ENCODE results near the genes COL17A1 and XPNPEP1.

GRCh38 chr10:104056900-104057401, 28.7 kb downstream of the COL17A1 start:
- RRBS = no CpG with 5 or more reads among the region's 10 CpGs

- RRBS = no CpG with 5 or more reads among the region's 3 CpGs
Measured at GRCh38 chr10:104085476-104086330, at the start of gene COL17A1. COL17A1 (minus strand) TSS chr10:104085880.

DNA sequence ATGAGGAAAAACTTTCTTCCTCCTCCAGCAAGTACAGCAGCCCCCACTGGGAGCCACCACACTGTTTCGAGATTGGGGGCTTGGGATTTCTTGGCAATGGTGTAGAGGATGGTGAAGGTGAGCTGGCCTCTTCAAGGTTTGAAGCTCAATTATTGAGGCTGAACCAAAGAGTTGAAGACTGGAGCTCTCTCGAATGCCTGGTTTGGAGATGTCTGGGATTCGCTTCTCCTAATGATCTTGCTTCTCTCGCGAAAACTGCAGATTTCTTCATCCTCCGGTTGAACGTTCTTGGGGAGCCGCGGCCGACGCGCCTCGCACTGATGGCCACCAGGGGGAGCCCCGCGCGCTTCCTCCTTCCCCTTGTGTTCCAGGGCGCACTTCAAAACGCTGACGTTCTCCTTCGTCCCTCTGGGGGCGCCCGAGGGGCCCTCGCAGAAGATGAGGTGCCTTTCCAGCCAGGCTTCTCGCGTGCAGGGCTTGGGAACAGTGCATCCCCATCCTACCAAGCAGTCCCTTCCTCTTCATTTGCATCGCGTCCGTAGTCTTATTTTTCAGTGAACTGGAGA, 22.3 kb downstream of the GSTO2 start:
- RRBS = no CpG with 5 or more reads among the region's 28 CpGs

DNA sequence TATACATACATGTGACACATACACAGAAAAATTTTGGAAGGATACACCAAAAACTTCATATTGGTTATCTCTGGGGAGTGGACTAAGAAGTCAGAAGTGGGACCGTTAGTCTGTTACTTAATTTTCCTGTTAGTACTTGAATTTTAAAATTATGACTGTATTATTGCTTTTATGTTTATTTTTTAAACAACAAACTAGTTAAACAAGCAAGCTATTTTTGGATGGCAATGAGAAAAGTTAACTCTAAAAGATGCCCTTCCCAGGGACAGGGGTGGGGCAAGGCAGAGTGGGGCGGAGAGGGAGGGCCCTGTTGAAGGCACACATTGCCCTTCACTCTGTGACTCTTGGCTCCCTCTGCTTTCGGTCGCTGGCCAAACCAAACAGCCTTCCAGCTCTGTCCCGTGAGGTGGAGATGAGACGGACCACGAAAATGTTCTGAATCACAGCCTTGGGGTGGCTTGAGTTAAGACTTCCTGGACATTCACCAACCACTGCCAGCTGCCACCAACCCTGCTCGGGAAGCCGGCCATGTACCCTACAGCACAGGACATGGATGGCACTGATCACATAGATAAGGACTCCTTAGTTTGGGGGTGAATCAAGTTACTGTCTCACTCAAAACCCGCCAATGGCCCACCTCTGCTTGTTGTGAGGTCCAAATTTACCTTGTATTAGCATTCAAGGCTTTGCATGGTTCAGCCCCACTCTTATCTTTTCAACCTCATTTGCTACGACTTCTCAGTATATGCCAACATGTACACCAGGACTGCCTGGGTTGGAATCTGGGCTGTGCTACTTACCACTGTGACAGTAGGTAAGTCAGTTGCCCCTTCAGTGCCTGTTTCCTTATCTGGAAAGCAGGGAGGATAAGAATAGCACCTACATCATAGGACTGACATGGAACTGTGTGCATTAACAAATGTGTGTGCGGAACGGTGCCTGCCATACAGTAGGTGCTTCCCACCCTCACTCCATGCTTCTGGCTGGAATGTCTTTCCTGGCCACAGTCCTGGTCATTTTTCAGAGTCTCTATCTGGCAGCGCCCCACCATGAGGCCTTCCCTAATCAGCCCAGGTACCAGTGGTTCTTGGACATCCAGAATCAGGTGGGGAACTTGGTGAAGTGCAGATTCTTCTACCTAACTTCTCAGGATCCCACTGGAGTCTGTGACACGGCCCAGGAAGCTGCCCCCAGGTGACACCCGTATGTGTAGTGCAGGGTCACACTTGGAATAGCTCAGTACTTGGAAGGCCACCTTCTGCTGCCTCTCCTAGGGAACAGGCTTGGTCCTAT, 28.1 kb downstream of the ITPRIP start:
- RRBS = no CpG with 5 or more reads among the region's 16 CpGs

DNA sequence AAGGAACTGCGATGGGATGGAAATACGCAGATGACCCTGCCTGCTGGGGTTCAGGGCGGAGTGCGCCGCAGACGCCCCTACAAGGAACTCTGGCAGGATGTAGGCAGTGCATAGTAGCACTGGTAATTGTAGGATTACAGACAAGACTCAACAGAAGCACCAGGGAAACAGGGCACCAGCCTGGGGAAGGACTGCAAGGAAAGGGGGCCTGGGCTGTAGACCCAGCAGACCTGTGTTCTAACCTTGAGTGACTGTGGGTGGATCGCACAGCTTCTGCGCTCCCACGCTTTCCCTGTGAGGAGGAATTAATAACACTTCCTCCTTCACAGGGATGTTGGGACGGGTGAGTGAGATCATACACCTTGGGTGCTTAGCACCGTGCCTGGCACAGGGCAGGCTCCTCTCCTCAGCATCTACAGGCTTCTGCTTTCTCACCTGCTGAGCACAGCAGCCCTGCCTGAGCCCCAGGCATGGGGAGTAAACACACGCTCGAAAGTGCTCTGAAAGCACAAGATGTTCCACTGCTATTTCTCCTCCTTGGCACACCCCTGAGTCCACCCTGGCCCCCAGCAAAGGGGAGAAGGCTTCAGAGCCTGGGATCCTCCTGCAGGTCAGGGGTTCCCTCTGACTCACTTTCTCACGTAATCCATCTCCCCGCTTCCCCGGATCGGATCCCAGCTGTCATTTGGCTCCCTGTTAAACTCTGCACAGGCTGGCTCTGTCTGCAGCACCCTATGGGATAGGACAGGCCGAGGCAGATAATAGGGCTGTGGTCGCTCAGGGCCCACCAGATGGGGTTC, 19.2 kb downstream of the ITPRIP start:
- RRBS = no CpG with 5 or more reads among the region's 19 CpGs

DNA sequence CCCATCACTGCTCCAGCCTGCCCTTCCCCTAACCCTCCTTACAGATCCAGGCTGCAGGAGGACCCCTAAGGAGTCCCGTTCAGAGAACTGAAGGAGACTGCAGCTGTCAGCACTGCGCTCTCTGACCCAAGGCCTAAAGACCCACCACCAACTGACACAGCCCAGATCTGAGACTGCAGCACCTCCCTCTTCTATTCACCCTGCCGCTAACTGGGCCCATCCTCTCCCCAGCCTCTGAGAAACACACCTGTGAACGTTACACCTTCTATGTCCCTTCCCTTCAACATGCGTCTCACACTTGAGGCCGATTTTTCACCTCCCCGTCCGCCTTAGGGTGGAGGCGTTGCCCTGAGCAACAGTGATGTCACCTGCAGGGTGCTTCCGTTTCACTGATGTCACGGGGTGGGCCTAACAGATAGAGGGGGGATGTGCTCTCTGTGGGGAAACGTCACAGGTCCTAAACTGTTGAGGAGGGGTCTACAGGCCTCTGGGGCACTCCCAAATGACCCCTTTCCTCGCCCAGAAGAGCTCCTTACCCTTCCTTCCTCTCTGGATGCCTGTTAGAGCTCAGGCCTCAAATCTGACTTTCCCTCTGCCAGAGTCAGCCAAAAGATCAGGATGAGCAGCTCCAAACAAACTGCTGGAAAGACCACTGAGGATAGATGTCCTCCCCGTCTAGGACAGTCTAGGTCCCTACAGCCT, 5.0 kb downstream of the ITPRIP start:
- RRBS = no CpG with 5 or more reads among the region's 14 CpGs

DNA sequence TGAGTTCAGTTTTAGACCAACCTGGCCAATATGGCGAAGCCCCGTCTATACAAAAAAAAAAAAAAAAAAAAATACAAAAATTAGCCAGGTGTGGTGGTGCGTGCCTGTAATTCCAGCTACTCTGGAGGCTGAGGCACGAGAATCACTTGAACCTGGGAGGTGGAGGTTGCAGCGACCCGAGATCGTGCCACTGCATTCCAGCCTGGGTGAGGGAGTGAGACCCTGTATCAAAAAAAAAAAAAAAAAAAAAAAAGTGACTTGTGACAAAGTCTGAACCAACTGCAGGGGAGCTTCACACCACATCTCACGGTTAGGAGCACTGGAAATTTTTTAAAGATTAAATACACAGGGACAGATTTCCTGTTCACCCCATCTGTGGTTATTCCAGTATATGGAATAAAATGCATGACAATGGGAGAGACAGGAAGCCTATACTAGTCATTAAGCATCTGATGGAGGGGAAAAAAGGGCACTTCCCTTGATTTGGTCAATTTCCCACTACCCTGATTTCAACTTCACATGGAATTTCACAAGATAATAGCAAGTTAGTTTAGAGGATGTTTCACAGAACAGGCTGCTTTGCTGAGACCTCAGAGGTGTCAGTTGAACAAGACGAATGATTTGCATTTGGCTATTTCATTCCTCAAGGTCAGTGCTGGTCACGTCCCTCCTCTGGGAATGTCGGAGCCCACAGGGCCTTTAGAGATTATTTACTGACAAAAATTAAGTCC, 4.5 kb upstream of the ITPRIP start:
- RRBS = no CpG with 5 or more reads among the region's 11 CpGs

- RRBS = no CpG with 5 or more reads among the region's 12 CpGs
Measured at GRCh38 chr10:104447163-104447946, 93.7 kb downstream of the CFAP58 start.

DNA sequence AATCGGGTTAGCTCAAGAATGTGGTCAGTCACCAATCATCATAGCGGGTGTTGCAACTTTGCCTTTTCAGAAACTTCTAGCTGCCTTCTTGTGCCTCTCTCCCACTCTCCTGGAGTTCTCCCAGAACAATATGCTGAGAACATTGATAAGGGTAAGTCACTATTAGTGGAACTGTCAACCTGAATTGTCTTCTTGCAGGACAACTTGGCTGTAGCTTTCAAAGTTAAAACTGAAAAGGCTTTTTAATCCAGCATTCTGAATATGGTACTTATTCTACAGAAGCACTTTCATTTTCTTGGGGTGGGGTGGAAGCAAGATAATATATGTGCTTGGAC, 525.0 kb upstream of the SORCS1 start:
- RRBS = no CpG with 5 or more reads among the region's 2 CpGs

DNA sequence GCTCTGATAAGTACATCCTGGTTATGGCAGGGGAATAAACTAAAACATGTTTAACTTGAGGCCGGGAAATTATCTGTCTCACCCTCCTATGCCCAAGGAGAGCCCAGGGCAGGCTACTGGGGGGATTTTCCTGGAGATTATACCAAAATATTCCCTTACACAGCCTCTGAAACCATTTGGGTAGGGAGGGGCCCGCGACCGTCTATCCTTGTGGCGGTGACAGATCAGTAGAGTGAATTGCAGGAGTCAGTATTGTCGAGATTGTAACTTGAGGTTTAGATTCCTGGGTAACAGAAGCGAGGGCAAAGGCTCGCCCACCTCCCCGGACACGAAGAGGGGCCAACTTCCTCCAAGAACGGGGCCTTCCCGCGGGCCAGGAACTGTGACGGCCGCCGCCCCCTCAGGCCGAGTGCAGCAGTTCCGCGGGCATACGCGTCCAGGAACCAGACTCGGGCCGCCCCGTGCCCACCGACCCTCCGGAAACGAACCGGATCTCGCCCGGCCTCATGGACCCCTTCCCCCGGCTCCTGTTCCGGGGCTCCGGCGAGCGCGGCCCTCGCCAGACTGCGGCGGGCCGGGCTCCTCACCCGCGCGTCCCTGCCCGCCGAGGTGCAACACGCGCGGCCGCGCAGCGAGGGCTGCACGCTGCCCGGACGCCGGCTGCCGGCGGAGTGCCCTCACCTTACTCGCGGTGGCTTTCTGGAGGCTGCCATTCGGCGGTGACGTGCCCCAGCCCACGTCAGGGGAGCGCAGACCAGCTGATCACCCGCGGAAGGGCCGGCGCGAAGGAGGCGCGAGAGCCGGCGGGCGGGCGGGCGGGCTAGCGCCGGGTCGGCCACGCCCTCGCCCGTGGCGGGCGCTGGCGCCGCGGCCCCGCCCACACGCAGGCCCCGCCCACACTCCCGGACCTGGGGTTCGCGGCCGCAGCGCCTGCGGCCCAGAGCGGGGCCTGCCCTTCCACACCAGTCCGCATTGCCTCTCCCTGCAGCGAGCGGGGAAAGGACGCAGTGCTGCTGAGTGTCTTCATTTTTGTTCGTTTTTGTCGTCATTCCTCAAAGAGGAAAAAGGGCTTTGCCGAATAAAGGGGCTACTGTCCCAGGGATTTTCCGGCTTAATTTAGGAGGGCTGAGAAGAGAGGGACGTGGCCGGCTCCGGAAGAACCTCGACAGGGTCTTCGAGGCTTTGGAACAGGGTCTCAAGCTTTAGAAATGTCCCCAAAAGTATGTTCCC, at the start of gene XPNPEP1:
Gene XPNPEP1 (minus strand): TSS at position 791 of the 1,230 bp plus-strand sequence.
- RRBS = 1% methylated on average over 31 of the region's 110 CpGs

GRCh38 chr10:110136439-110137037, 70.9 kb upstream of the MXI1 start:
- RRBS = no CpG with 5 or more reads among the region's 3 CpGs

- RRBS = no CpG with 5 or more reads among the region's 10 CpGs
Measured at GRCh38 chr10:110151481-110152029, 55.9 kb upstream of the MXI1 start.

DNA sequence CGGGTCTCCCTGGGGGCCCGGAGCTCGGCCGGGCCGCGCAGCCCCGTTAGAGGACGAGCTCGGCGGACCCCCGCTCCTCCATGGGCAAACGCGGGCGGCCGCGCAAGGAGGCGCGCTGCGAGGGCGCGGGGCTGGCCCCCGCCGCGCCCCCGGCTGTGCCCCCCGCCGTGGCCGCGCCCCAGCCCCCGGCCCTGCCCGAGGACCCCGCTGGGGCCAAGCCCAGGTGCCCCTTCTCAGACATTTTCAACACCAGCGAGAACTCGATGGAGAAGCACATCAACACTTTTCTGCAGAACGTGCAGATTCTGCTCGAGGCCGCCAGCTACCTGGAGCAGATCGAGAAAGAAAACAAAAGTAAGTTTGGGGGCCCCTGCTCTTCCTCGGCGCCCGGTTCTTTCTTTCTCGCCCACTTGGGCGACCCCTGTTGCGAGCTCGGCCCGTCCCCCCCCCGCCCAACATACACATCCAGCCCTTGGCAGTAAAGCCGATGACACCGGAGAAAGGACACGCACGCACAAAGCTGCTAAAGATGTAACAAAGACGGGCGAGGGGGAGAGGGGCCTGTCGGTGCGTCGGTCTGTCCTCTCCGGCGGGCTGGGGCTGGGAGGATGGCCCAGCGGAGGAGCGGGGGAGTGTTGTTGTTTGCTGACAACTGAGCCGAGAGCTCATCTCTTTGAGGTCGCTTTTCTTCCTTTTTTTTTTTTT, 476 bp downstream of the MXI1 start:
- RRBS = 2% methylated on average over 17 of the region's 62 CpGs

DNA sequence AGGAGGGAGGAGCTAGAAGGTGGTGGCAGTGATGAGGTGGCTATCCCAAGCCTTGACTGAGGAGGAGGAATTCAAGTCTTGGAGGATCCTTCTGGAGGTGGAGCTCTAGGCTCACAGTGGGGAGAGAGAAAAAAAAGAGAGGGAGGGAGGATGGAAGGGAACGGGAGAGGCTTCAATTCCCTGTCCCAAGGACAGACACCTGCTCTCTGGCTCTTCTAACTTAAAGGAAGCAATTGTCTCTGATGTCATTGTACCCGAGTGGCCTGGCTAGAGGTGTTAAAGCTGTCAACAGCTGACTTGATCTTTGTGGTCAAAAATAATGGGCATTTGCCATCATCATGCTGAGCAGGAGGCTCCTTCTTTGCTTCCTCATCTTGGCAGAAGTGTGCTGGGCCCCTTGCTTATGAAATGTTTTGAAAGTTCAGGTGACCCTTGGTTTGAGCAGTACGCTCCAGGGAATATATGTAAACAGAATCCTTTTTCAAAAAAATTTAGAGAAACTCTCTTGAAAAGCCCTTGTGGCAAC, 8.4 kb downstream of the MXI1 start:
- RRBS = no CpG with 5 or more reads among the region's 3 CpGs

- RRBS = no CpG with 5 or more reads among the region's 6 CpGs
Measured at GRCh38 chr10:110583696-110584731, 16.5 kb downstream of the SMC3 start.

DNA sequence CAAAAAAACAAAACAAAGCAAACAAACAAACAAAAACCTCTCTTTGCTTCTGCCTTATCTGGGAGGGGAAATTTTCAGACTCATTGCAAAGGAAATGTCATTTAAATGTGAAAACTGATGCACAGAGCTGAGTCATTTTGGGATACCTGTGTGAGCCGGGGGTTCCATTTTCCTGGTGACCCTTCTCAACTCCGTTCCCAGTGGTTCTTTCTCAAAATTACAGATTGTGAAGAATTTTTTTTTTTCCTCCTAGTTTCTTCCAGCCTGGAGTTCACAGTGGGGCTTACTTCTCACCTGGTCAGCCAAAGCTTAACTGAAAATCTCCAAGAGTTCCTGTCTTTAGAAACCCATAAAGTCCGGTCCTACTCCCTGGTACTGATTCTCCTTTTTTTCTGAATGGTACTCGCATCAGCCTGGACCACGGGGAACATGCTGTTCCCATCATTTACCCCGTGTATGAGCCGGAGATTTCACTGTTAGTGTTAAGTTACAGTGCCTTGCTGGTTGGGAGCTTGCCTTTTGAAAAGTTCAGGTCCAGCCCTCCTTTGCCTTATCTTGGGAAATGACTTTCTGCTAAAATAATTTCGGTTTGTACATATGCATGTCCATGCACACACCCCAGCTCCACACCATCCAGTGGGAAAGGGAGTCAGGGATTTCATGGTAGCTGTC, 57.0 kb downstream of the RBM20 start:
- RRBS = 90% methylated on average over 2 of the region's 8 CpGs

- RRBS = no CpG with 5 or more reads among the region's 6 CpGs
Measured at GRCh38 chr10:110803842-110804383, 67.8 kb upstream of the PDCD4 start.

- RRBS = no CpG with 5 or more reads among the region's 6 CpGs
Measured at GRCh38 chr10:110947088-110947953, 27.9 kb downstream of the SHOC2 start.

GRCh38 chr10:111076073-111076656, 664 bp upstream of the ADRA2A start:
- RRBS = 1% methylated on average over 8 of the region's 42 CpGs

All from brain (tissue), 1 donor.